Peritoneum (tissue), 1 donor: ENCODE measurements around a stretch of chr17.

GRCh38 chr17:52389634-52390045, 231.1 kb upstream of the CA10 start:
- PRO-cap: no peak

DNA sequence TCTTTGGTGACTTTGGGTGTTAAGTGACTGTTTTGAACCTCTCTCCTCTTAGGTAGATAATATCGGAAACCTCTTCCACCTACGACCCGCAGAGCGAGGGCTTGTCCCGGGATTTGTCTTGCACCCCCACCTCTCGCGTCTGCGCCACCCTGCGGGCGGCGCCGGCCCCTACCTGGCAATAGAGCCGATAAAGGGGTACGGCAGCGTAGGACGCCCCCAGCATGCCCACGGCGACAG, 427 bp downstream of the COX11 start:
- PRO-cap: no peak

- PRO-cap: no peak
Measured at GRCh38 chr17:55166516-55166944, 98.2 kb upstream of the HLF start.

- PRO-cap: no peak
Measured at GRCh38 chr17:55267338-55268516, 3.0 kb downstream of the HLF start.

- PRO-cap: no peak
Measured at GRCh38 chr17:55268779-55269649, 4.3 kb downstream of the HLF start.

DNA sequence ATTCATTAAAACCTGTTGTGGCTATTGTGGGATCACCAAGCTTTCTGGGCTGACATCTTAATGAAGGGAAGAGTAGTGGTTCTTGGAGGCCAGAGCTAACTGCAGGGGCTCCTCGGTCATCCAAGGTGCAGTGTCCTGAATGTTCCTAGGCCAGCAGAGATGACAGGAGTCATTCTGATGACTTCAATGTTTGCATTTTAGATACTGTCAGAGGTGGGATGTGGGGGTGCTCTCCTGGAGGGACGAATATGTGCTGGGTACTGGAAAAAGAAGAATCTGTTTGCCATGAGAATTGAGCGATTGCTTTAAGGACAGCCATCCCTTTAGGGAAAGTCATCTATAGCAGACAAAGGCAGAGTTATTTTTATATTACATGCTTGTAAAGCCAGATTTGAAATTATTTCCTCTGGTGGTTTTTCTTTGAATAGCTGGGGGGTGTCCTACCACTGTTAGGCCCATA, 7.3 kb downstream of the HLF start:
- PRO-cap: no peak

DNA sequence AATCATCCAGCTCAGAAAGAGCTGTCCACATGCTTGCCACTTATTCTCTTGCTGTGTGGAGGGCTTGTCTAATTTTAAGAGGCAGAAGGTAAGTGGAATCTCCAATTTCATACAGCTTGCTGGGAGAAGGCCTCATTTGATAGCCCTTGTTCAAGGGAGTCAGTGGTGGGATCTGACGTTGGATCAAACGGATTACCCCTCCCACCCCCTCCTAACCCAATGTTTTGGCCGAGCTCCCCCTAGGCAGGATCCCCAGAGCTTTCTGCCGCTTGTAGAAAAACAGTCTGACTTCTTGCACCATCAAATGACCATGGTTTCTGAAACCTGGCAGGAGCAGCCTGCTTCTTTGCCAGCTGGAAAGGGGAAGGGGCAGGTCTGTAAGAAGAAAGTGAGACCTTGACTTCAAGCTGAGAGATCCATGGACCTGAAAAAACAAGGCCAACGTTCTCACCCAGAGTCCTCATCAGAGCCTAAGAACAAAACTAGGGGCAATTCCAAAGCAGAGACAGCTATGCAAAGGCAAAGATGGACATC, 146.2 kb upstream of the MMD start:
- PRO-cap: no peak

GRCh38 chr17:56203473-56204004, 50.3 kb downstream of the ANKFN1 start:
- PRO-cap: no peak

DNA sequence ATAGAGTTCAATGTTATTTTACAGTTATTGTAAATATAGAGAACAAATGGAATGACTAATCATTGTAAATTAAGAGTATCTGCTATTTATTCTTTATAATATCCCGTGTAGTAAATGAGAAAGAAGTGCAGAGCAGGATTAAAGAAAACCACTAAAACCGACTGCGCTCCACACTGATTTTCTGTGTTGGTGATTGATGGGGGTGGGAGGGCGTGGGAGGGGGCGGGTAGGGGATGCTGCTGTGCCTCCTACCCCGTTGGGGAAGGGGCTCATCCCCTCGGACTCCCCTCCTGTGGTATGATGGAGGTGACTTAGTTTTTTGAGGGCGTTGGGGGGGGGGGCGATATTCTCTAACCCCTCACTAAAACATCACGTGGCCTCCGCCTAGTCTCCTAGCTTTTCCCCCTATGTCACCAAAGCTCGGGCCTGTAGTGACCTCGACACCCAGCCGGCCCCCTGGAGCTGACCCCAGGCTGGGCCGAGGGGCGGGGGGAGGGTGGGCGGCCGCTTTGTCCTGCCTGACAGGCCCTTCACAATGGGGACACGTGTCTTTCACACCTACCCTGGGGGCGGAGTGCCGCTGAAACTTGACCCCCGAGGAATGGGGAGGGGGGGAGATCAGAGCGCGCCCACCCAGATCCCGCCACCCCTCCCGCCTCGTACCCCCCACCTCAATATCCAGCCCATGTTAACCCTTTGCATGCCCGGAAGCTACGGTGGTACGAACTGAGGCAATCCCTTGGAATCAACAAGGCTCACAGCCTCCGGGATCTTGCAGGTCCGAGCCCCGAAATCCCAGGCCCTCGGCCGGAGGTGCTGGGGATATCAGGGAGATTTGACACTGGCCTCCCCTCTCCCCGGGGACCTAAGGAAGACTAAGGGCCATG, 2.2 kb downstream of the NOG start:
- PRO-cap: no peak

DNA sequence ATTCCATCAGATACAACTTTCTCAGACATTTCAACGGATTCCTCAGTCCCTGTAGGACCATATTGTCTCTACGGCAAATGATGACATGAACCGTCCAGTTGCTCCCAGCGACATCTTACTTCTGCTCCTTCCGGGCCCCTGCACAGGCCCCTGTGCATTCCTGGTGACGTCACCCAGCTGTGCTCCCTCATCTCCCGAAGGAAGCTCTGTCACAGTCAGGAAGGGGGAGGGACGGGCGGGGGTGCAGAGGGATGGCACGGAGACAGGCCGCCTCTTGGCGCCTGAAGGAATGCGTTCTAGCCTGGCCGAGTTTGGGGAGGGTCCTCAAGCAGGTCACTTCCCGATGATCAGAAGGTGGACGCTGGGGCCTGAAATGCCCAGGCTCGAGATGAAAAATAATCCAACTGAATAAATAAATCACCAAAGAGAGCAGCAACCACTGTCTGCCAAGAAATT, 114.1 kb downstream of the NOG start:
- PRO-cap: no peak

DNA sequence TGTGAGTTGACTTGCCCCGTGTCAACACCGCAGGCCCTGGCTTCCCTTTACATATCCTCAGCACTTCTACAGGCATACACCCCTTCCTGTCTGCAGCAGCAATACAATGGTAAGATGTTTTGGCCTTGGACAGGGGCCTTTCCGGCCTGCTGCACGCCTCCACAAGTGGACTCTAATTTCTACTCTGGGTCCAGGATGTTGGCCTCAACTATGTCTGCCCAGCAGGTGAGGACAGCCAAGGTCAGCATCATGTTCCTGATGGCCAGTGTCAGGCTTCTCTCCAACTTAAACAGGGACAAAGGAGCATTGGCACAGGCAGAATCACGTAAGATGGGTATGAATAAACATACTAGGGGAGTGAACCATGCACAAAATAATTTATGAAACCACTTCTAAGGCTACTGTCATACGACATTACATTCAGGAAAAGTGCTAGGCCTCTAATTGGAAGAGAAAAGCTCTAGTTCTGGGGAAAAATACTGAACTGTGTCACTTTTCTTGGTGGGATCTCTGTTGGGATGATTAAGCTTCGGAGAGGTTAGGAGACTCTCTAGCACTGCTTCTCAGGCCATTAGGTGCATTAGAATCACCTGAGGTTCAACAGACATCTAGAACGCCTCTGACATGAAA, 10.9 kb downstream of the C17orf67 start:
- PRO-cap: no peak

GRCh38 chr17:56835977-56836222, 1.9 kb downstream of the DGKE start:
- PRO-cap: no peak

DNA sequence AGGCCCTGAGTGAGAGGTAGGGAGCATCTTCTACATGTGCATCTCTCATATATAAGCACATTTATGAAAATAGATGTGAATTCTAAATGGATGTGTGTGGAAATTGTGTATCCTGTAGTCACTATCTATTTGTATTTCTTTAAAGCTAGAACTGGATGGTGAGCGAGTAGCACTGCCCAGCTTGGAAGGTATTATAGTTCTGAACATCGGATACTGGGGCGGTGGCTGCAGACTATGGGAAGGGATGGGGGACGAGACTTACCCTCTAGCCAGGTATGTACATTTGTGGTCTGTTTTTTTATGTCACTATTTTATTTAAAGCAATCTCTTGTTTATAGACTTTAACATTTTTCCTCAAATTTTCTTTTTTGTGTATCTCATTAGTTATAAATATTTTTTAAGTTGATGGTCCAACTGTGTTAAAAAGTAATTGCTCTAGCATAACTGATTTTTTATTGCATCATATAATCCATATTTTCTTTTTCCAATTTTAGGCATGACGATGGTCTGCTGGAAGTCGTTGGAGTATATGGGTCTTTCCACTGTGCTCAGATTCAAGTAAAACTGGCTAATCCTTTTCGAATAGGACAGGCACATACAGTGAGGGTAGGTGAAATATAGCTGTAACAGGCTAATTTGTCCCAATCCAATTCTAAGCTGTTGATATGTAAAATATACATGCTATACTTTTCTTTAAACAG, 27.8 kb downstream of the DGKE start:
- PRO-cap: no peak

DNA sequence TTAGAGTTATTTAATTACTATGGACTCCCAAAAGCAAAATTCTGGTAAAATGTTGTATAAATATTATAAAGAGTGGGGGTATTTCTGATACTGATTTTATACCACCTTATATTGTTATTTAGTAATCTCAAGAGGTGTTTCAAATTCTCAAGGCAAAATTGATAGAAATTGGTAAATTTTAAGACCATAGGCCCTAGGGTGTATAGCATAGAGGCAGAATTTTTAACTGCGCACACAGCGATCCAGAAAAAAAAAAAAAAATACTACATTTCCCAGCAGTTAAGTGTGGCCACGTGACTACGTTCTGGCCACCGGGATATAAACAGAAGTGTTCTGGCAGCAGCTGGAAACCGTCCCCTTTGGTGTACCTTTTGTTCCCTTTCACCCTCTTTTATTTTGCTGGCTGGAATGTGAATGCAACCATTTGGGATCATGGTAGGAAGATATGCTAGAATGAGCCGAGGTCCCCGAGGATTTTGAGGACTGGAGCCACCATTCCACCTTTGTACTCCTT, 52.8 kb upstream of the AKAP1 start:
- PRO-cap: no peak

DNA sequence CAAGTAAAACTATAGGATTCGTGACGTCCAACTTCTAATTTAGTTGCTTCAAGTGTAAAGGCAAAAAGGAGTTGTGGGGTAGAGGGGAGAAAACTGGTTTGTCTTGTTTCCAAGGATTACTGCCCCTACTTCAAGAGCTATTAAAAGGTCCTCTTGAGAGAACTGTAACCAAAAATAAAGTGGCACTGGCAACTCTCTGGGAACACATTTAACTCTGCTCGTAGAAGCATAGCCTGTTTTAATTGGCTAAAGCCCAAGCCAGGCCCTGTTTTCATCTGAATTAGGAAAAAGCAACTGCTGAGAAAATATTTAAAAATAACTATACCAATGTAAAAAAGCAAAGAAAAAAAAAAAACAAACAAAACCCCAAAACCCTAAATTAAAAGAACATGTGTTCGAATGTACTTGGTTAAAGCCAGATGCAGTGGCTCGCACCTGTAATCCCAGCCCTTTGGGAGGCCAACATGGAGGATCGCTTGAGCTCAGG, 51.7 kb upstream of the AKAP1 start:
- PRO-cap: no peak

- PRO-cap: no peak
Measured at GRCh38 chr17:57045285-57045794, 39.7 kb upstream of the AKAP1 start.

DNA sequence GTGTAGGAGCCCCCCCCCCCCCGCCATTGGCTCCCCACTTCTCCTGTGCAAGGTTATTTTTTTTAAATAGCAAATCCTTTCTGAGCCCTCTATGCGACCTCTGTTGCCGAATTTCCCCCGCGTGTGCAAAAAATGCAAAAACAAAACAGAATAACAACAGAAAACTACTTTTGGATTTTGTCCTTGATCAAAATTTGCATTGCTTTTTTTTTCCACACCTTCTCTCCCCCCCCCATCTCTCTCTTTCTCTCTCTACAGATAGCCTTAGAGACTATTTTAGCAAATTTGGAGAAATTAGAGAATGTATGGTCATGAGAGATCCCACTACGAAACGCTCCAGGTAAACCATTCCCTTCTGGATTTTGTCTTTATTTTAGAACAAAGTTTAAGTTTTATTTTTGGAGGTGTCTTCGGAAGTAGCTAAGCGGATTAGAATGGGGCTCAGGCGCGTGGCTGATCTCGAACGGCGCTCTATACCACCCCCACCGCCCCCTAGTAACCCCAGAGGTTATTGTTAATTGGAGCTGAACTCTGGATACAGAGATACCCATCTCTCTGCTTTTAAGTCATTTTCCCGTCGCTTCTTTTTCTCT, 981 bp downstream of the MSI2 start:
- PRO-cap: no peak

GRCh38 chr17:57259010-57259692, 2.8 kb downstream of the MSI2 start:
- PRO-cap: no peak

GRCh38 chr17:57357769-57358534, 101.6 kb downstream of the MSI2 start:
- PRO-cap: no peak

- PRO-cap: no peak
Measured at GRCh38 chr17:57366251-57367318, 110.3 kb downstream of the MSI2 start.